Umbilical cord (tissue), 2 donors: ENCODE data around the gene NOTCH3.

GRCh38 chr19:14053896-14055038, 7.6 kb downstream of the PALM3 start:
- RAMPAGE, long total RNA, result no peak

DNA sequence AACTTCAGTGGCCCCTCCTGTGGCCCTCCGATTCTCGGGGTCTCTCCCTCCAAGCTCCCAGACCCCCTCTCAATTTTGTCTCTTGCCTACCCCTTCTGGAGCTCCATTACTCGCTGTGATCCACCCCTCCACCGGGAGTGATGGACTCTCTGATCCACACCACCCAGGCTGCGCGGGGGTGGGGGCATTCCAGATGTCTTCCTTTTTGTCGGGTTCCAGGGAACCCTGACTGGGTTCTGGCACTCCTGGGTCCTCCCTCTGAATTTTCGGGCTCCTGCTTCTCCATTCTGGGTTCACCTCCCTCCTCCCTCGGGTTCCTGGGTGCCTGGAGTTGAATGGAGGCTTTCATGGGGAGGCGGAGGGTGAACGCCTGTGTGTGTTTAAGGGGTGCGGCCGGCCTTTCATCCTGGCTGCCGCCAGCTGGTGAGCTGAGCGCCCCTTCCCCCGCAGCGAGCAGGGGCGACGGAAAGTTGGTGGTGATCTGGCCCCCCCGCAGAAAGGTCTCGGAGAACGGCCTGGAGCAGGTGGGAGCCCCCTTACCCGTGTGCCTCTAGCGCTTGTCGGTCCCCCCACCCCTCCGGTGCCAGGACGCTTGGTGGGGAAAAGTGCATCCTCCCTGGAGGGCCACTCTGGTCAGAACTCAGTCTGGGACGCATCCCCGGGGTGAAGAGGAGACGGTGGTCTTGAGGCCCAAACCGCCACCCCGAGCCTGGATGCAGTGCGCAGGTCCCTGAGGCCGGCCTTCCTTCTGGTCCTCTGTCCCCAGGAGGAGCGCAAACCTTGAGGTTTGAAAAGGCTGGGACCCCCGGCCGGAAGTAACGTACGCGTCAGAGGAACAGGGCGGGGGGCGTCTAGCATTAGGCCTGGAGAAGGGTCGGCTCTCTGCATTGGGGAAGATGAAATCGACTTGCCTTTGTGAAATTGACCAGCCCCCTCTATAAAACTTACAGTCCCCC, 1.6 kb downstream of the MISP3 start:
- RAMPAGE, long total RNA, result no peak

GRCh38 chr19:14125243-14125834, 7.8 kb upstream of the PRKACA start:
- RAMPAGE, long total RNA, result no peak

GRCh38 chr19:14137351-14137816, 995 bp upstream of the ASF1B start:
- RAMPAGE, long total RNA, result no peak

DNA sequence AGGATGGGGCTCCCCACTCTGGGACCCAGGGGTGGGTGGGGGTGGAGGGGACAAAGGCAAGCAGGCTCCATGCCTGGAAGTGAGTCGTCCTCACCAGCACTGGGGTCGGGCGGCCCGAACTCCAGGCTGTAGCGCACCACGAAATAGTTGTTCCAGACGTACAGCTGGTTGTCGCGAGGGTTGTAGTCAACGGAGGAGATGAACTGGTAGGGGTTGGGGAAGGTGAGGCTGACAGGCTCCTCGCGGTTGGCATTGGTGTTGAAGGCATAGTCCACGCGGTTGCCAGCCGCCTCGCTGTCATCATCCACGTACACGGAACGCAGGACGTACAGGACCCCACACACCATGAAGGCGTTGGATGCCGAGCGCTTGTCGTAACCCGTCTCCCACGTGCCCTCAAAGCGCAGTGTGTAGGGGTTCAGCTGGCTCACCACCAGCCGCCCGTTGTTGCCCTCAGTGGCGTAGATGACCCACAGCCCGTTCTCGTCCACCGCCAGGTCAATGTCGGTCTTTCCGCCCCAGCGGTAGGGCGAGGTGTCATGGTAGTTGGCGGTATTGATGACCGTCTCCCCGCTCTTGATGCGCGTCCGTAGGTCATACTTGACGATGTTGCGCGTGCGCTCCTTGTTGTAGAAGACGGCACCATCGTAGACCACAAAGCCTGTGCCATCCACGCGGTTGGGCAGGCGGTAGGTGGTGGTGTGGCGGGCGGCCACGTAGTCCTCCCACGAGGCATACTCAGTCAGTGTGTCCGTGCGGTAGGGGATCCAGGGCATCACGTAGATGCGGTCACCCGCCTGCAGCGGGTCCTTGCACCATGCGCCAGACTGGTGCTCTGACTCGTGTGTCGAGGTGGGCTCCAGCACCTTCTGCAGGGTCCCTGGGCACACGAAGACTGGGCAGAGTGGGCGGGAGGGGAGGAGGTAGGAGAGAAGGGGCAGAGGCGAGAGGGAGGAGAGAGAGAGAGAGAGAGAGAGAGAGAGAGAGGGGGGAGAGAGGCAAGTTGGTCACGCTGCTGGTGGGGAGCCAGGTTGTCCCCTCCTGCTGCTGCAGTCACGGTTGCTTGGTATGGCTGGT, 26.5 kb upstream of the ASF1B start:
- RAMPAGE, long total RNA, result no peak

DNA sequence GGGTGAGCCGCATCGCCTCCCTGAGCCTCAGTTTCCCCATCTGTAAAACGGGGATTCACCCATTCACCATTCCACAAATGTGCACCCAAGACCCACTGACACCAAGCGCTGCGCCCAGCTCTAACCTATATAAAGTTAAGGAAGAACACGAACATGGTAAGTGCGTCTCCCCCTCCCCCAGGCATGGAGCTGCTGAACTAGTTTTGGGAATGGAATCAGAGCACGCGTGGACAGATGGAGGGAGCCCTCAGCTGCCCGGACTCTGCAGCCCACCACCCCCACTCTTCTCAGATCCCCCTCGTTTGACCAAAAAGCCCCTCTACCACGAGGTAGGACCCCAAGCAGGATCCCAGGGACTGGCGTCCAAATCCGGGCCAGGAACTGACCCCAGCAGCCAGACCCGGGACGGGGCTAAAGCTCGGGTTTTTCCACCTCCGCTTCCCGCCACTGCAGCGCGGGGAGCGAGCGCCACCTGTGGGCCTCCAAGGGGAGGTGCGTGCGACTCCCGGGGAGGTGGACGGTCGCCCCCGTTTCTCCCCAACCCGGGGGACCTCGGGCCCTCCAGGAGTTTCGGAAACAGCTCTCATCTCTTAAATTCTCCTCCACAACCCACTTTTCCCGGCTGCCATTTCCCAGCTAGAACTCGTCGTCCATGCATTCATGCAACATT, 32.9 kb upstream of the ADGRE5 start:
- RAMPAGE, long total RNA, result no peak

DNA sequence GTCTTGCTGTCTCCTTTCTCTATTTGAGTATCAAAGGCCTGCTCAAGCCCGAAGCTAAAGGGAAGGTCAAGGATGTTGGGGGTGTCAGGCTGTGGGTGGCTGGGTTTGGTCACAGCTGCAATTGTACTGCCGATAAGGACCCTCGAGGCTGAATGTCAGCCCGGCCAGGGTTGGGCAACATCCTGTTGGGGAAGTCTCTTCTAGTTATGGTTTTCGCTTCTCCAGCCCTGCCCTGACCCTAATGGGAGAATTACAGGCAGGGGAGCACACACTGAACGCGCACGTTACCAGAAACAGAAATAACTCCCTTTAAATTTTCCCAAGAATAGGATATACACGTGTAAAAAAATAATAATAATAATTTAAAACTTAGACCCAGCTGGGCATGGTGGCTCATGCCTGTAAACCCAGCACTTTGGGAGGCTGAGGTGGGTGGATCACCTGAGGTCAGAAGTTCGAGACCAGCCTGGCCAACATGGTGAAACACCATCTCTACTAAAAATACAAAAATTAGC, 24.9 kb upstream of the ADGRE5 start:
- RAMPAGE, long total RNA, result no peak

DNA sequence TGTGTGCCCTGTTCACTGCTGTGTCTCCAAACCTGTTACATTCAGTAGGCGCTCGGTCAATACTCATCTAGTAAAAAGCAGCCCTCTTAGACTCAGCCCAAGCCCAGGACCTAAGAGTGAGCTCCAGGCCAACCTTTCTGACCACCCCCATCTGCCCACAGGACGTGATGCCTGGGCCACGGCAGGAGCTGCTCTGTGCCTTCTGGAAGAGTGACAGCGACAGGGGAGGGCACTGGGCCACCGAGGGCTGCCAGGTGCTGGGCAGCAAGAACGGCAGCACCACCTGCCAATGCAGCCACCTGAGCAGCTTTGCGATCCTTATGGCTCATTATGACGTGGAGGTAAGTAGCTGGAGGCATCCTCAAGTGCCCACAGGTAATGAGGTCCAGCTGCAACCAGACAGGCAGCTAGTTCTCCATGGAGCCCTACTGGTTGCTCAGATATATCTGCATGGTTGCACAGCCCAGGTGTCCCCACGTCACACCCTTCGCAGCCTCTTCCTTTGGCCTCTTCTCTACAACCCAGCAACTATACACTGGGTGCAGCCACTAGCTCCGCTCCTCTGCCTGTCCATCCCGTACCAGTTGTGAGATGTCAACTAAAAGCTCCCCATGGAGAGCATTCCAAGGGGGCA, 14.8 kb downstream of the DDX39A start:
- RAMPAGE, long total RNA, result no peak

GRCh38 chr19:14409009-14409618, 10.0 kb downstream of the DDX39A start:
- RAMPAGE, long total RNA, result no peak

GRCh38 chr19:14411326-14412298, 7.5 kb downstream of the DDX39A start:
- RAMPAGE, long total RNA, result no peak

DNA sequence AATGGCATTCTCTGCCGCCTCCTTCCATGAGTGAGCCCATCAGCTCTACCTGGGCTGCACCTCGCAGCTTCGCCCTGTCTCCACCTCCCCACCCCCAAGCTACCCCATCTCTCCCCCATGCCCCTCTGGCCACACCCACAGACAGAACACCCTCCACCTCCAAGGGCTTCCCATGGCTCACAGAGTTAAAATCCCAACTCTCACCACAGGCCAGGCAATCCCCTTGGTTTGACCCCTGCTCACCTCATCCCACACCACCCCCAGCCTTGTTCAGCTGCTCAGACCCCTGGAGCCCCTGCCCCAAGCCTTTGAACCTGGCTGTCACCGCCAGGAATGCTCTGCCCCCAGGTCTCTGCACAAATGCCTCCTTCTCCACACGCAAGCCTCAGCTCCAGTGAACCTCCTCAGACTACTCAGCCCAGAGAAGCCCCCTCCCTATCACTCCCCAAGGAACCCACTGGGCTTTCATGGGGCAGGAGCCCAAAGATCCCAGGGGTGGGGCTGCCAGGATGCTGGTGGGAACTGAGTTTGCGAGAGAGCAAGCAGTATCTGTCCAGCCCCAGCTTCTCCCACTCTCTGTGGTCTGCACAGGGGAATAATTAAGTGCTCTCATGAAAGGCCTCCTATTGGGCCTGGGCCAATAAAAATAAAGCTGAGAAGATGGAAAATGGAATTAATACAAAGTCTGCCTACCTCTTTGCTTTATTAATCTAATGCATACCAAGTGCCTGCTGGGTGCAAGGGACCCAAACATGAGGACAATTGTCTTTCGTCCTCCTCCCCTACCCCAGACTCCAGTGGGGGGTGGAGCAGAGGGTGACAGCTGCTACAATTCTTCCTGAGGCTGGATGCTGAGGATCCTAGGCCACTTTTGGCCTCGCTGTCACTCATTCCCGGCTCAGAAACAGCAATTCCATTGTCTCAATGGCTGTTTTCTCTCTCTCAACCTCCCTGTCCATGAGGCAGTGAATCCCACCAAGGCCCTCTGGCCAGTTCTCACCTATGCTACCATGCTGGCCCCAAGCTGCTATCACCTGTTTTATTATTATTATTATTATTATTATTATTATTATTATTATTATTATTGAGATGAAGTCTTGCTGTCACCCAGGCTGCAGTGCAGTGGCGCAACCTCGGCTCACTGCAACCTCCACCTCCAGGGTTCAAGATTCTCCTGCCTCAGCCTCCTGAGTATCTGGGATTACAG, 5.5 kb downstream of the DDX39A start:
- RAMPAGE, long total RNA, result no peak

GRCh38 chr19:14558133-14558746, 13.6 kb downstream of the NDUFB7 start:
- RAMPAGE, long total RNA, result no peak

- RAMPAGE, long total RNA, result no peak
These were observed 42.0 kb downstream of the ZNF333 start for GRCh38 chr19:14731878-14732224.

DNA sequence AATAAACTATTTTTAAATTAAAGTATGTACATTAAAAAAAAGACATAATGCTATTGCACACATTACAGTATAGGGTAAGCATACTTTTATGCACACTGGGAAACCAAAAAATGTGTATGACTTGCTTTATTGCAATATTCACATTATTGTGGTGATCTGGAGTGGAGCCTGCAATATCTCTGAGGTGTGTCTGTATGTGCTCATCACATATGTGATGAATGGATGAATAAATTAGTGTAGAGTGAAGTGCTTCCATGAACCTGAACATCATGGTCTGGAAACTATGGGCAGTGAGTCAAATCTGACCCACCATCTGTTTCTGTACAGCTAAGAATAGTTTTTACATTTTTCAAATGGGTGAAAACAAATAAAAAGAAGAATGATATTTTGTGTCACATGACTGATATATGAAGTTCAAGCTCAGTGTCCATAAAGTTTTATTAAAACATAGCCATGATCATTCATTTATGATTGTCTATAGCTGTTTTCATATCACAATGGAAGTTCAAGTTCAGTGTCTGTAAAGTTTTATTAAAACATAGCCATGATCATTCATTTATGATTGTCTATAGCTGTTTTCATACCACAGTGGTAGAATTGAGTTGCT, 42.5 kb downstream of the ZNF333 start:
- RAMPAGE, long total RNA, result no peak

DNA sequence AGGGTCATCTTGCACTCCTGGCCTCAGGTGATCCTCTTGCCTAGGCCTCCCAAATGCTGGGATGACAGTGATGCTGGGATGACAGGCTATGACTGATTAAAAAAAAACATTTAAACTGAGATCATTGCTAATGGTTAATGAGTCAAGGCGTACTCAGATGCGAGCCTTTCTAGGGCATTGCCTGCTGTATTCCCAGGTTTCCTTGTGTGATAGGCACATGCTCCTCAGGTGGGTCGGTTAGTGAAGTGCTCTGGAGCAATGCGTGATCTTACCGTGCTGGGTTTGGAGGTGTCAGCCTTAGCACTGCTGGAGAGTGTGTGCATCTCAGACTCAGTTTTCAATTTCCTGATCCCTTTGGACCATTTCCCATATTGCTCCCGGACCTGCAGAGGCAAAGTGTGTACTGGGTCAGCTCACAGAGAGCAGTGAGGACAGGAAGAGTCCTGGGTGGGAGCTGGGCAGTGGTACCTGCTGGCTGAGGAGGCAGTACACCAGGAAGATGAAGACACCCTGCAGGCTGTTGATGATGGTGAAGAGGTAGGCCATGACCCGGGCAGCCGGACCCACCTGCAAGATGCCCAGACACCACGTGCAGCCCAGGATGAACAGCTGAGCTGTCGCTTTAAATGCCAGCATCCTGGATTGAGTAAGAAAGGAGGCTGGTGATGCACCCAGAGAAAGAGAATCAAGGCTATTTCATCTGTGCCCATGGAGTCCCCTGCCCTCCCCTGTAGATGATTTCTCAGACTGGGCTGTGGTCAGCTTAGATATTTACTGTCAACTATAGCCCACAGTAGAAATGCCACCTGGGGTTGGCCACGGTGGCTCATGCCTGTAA, 35.0 kb downstream of the ADGRE2 start:
- RAMPAGE, long total RNA, result no peak

DNA sequence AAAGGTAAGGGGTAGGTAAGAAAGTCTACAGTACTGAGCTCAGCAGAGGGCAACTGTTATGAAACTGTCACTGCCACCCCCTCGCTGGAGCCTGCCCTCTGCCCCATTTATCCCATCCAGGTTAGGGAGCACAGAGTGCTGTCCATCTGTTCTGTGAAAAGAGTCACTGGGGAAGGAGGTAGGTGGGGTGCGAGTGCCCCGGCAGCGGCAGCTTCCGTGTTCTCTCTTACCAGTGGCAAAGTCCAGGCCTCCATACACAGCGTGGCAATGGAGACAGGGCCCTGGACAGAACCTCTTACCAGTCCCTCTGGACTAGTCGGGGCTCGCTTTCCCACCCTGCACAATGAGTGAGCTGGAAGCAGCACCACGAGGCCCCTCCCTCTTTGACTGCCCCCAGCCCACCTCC, 1.1 kb downstream of the ILVBL start:
- RAMPAGE, long total RNA, result no peak

- RAMPAGE, long total RNA, result no peak
These were observed at the start of gene NOTCH3 for GRCh38 chr19:15200692-15201673. Gene NOTCH3, minus strand, starts transcription at chr19:15200995.

- RAMPAGE, long total RNA, result no peak
These were observed 12.9 kb upstream of the NOTCH3 start for GRCh38 chr19:15213614-15214261.

DNA sequence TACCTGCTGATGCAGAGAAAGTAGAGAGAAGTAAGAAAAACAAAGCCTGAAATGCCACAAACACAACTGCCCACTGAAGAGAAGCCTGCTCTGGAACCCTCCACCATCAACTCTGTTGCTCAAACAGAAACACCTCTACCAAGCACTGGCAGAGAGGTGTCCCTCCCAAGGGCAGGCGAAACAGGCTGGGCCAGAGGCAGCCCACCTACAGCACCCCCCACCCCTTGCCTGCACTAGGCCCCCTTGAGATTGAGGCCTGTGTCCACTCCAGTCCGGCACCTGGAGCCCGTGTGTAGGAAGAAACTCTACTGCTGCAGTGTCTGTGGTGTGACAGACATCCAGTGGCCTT, 28.1 kb upstream of the EPHX3 start:
- RAMPAGE, long total RNA, result no peak

GRCh38 chr19:15276237-15276994, 44.2 kb upstream of the EPHX3 start:
- RAMPAGE, long total RNA, result no peak